Heart left ventricle (tissue), 7 donors: ENCODE data around the genes TSPY3, TSPY1, NLGN4Y and PRY.

DNA sequence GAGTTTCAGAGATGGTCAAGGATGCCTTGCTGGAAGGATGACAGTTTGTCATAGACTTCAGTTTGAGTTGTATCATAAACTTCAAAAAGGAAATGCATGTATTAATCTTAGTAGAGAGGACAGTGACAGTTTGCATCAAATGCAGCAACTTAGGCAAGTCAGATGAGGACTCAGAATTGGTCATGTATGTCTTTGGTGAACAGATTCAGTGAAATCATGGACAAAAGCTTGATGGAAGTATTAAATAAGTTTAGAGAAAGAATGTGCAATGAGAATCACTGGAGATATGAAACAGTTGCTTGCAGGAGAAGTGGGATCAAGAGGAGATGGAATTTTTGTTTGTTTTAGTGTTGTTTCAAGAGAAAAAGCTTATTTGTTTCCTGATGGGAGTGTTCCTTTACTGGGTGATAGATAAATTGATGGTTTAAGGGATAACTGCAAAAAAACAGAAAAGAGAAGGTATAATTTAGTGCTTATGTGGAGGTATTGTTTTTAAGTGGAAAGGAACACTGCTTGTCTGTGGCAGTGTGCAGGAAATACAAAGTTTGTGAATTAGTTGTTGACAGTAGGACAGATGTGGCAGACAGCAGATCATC lies 33.9 kb downstream of the ZFY start:
- PRO-cap, 6 experiments = no peak in any of the 6 experiments
- RAMPAGE, long total RNA, 2 experiments = no peak in any of the 2 experiments

DNA sequence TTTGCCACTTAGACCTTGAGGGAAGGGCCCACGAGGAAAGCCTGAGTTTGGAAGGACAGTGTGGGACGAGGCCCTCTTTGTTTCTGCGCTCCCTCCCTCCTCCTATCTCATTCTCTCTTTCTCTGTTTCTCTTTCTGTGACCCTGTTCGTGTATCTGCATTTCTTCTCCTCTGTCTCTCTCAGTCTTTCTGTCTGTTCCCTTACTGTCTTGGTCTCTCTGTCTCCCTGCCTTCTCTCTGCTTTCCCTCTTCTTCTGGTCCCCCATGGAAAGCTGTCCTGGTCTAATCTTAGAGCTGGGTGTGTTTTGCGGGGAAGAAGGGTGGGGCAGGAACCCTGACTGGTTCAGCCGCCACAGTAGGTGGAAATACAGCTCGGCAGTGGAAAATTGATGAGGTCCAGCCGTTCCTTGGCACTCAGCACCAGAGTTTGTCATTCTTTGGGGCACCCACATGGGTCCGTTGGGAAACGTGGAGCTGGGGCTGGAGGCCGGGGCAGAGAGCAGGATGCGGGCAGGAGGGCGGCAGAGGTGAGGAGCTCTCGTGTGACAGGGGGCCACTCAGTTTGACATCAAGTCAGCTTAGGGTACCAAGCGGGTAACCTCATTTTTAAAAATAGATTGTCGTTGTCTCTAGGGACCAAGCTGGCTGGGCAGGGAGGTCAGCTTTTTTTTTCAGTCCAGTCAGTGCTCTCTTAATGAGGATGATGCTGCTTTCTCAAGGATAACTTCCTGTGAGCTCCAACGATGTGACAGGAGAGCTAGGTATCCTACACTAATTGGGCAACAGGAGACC lies 364.2 kb upstream of the AMELY start:
- PRO-cap, 6 experiments = peak in 1 of 6 experiments; most common minus-strand start position 255 of the sequence (in 1)
- RAMPAGE, long total RNA, 2 experiments = no peak in any of the 2 experiments
- RRBS = no CpG with 5 or more reads among the region's 17 CpGs

DNA sequence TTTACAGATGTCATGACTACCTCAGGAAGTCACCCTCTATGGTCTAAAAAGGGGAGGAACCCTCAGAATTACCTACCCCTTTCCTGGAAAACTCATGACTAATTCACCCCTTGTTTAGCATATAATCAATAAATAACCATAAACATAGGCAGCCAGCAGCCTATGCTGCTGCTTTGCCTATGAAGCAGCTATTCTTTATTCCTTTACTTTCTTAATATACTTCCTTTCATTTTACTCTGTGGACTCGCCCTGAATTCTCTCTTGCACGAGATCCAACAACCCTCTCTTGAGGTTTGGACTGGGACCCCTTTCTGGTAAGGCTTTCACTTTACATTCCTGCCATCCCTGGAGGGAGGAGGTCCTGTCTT lies 522.7 kb upstream of the AMELY start:
- PRO-cap, 6 experiments = no peak in any of the 6 experiments
- RAMPAGE, long total RNA, 2 experiments = no peak in any of the 2 experiments
- RRBS = no CpG with 5 or more reads among the region's 2 CpGs

GRCh38 chrY:9398148-9398568 lies at the start of gene TSPY3:
TSPY3 (plus strand) TSS chrY:9398421.
- PRO-cap, 6 experiments = no peak in any of the 6 experiments
- RAMPAGE, long total RNA, 2 experiments = no peak in any of the 2 experiments
- RRBS = no CpG with 5 or more reads among the region's 29 CpGs

DNA sequence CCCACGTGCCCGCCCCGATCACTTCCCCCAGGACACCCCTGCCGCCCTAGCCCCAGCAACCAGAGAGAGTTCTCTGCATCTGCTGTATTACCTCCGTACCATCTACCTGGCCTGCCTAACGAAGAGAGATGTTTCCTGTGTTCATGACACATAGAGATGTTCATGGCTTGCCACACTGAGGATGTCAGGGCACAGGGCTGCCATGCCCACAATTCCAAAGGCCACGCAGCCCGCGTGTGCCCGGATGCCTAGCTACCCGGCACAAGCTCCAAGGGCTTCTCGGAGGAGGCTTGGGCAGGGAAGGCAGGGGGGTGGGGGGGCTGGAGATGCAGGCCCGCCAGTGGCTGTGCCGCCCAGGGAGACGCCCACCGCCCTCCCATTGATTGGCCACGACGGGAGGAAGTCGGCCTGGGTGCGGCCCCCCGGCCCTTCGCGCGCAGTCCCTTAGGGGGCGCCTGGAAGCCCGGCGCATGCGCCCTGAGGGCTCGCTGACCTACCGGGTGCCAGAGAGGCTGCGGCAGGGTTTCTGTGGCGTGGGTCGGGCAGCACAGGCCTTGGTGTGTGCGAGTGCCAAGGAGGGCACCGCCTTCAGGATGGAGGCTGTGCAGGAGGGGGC lies at the start of gene TSPY1:
Gene TSPY1, plus strand, starts transcription at position 425 of the 616 bp plus-strand sequence.
- PRO-cap, 6 experiments = no peak in any of the 6 experiments
- RAMPAGE, long total RNA, 2 experiments = no peak in any of the 2 experiments
- RRBS = no CpG with 5 or more reads among the region's 35 CpGs

- PRO-cap, 6 experiments = no peak in any of the 6 experiments
- RAMPAGE, long total RNA, 2 experiments = no peak in any of the 2 experiments
- RRBS = no CpG with 5 or more reads among the region's 21 CpGs
These were observed 1575.3 kb downstream of the TSPY10 start for GRCh38 chrY:11102990-11103312.

- PRO-cap, 6 experiments = no peak in any of the 6 experiments
- RAMPAGE, long total RNA, 2 experiments = no peak in any of the 2 experiments
- RRBS = no CpG with 5 or more reads among the region's 2 CpGs
These were observed 16.3 kb downstream of the DDX3Y start for GRCh38 chrY:12921035-12921303.

DNA sequence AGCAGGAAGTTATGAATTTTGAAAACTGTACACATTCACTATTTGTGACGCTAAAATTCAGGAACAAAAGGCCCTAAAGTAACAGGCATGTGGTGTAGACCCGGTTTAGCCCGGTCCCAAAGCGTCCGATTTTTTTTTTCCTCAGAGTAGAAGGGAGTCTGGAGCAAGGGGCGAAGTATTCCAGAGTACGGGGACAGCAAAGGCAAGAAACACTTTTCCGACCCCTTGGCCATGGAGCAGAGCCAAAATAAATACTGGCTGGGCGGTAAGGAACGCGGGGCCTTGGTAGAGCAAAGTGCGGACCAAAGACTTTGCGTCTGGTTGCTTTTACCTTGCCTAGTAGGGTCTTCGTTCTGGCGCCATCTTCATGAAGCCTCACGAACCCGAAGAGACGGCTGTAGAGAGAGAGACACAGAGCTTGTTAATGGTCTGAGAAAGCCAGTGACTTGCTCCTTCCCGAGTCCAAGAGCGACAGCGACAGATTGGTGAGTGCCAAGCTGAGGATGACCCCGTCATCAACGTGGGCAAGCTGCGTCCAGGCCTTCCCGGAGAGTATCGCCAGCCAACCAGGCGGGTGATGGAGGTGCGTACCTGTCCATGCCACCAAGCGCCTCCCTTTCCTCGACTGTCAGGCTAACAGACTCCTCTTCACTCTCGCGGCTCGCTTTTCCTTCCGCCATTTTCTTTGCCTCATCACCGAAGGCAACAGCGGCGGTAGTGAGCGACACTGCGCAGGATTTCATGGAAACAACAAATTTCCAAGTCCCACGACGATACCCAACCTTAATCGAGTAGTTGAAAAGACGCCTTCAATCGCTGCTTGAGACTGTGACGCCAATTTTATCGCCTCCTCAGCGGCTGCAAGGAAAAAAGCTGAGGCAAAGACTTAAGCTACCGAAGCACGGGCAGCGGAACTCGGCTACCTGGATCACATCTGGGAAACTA lies 638 bp downstream of the UTY start:
- PRO-cap, 6 experiments = peak in 1 of 6 experiments; most common plus-strand start position 293 of the sequence (in 1); most common minus-strand start position 476 of the sequence (in 1)
- RAMPAGE, long total RNA, 2 experiments = no peak in any of the 2 experiments
- RRBS = no CpG with 5 or more reads among the region's 51 CpGs

- PRO-cap, 6 experiments = peak in 1 of 6 experiments; most common plus-strand start chrY:14524544 (in 1)
- RAMPAGE, long total RNA, 2 experiments = no peak in any of the 2 experiments
- RRBS = 2% methylated on average over 25 of the region's 87 CpGs
These were observed at the start of gene NLGN4Y for GRCh38 chrY:14524077-14525412. NLGN4Y (plus strand) TSS chrY:14524529.

DNA sequence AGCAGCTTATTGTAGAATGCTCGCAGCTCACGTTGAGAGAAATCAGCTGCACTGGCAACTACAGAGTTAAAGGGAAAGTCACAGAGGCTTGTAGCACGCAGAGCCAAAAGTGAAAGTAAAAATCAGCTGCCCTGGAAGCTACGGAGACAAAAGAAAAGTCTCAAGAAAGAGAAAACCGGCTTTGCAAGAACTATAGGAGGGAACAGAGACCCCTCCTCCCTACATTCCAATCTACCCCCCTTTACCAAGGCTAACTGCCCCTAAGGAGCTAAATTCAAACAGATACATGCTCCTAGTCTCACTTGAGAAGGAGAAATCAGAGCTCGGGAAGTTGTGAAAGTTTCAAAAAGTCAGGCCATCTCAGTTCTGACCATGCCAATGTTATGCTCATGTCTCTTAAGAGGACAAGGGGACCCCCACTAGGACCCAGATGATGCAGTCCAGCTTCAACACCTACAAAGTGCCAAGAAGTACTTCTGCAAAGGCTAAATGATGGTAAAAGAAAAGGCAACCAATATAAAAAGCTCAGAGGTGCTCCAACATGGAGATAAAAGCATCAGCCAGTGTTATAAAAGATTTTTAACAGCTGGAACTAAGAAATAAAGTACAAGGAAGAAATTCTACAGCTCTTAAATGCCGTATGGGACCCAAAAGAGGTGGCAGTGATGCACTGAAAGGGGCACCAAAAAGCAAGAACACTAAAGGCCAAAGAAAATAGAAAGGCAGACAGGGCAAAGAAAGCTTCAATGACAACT lies 900.5 kb downstream of the NLGN4Y start:
- PRO-cap, 6 experiments = peak in 1 of 6 experiments; most common plus-strand start position 172 of the sequence (in 1)
- RAMPAGE, long total RNA, 2 experiments = no peak in any of the 2 experiments
- RRBS = no CpG with 5 or more reads among the region's 7 CpGs

DNA sequence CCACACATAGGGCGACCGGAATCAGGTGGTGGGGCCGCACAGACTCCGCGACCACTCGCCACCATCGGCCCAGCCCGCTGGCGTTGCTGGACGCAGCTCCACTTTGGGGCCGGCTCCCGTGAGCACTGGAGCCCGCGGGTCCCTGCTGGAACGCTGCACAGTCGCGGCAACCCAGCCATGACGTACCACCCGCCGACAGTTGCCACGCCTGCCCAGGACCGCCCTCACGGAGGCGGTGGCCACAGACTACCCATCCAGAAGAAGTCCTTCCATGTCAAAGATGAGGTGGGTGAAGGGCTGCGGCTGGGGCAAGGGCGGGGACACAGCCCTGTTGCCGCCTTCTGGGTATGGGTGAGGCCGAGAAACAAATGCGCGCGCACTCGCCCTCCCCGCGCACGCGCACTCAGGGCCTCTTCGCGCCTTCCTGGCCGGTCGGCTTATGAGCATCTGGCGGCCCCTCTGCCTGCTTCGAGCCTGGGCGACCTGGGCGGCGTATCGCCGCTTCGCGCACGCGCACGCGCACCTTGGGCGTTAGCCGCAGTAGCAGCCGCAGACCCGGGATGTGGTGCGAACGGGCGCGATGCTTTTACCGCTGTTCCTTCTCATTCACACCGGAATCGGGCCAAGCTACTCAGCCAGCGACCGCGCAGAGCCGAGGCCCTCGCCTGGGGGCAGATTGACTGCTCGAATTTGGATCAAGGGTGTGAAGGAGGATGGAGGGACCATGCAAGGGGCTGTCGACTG lies 931.6 kb downstream of the NLGN4Y start:
- PRO-cap, 6 experiments = peak in 1 of 6 experiments; most common plus-strand start position 552 of the sequence (in 1)
- RAMPAGE, long total RNA, 2 experiments = no peak in any of the 2 experiments
- RRBS = 32% methylated on average over 12 of the region's 71 CpGs

DNA sequence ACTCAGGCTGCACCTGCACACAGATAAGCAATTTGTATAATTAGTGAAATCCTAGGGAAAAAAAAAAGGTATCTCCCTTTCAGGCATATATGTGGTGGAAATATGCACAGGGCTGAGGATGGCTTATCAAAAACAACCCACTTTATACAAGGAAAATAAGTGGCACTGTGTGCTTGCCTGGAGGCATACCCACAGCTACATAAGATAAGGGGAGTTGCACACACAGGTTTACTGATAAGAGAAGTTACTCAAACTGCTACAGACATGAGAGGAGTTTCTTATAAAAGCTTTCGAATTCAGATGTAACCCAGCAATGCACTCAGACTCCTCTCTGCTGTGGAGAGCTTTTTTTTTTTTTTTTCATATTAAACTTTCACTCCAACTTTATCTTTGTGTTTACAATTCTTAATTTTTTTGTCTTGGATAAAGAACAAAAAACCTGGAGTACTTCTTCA lies 372.8 kb upstream of the RBMY1B start:
- PRO-cap, 6 experiments = no peak in any of the 6 experiments
- RAMPAGE, long total RNA, 2 experiments = no peak in any of the 2 experiments
- RRBS = no CpG with 5 or more reads among the region's 1 CpG

- PRO-cap, 6 experiments = no peak in any of the 6 experiments
- RAMPAGE, long total RNA, 2 experiments = no peak in any of the 2 experiments
- RRBS = no CpG with 5 or more reads among the region's 5 CpGs
These were observed 148.6 kb downstream of the RBMY1A1 start for GRCh38 chrY:21683245-21683663.

DNA sequence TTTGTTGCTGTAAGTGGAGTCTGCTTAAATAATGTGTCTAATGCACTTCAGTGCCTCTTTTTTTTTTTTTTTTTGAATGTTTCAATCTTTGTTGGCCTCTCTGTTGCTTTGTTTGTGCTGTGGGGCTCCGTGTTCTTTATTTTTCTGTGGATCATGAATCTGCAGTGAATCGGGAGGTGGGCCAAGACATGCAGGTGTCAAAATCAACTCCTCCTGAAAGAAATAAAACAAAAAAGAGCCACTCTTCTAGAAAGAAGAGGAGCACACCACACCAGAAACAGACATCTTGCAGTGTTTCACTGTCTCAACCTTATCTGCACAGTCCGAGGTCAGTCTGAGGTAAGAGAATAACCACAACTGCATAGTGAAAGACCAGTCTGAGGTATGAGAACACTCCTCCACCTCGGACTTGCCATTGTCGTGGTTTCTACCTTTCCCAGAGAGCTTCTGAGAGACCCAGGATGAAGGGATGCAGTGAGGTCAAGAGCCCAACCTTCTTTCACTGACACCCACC lies at the start of gene PRY:
Gene PRY, plus strand, starts transcription at position 252 of the 514 bp plus-strand sequence.
- PRO-cap, 6 experiments = no peak in any of the 6 experiments
- RAMPAGE, long total RNA, 2 experiments = no peak in any of the 2 experiments
- RRBS = no CpG with 5 or more reads among the region's 5 CpGs

DNA sequence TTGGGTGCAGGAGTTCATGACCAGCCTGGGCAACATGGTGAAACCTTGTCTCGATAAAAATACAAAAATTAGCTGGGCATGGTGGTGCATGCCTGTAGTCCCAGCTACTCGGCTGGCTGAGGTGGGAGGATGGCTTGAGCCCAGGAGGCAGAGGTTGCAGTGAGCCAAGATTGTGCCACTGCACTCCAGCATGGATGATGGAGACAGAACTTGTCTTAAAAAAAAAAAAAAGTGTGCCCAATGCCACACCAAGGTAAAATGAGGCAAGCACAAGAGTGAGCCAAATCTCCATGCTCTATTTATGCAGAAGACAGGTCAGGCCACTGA lies 778.8 kb downstream of the CDY1 start:
- PRO-cap, 6 experiments = peak in 2 of 6 experiments; most common minus-strand start position 118 of the sequence (in 1)
- RAMPAGE, long total RNA, 2 experiments = no peak in any of the 2 experiments
- RRBS = no CpG with 5 or more reads among the region's 2 CpGs